Liver (tissue), 9 donors: ENCODE results near the gene HIC2.

DNA sequence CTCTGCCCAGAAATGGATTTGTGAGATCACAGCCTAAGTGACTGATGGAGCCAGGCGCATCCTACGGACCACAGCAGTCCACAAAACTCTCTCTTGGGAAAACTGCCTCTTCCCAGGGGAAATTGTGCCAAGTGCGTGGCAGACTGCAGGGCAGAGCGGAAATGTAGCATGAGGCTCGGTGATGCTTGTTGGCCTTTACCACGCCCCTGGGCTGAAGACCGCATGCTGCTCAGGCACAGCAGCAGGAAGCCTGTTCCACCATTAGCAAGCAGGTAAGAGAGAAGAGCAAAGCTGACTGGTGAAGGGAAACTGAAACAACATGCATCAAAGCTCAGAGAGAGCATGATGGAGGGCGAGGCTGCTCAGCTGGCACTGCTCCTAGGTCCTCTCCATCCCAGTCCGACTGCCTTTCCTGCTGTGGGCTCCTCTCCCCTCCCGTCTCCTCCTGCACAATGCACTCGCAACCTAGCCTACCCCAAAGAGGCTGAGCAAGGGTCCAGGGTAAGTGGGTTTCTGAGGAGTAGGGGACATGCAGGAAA lies 26.6 kb upstream of the SCARF2 start:
- PRO-cap, 5 experiments, result no peak in any of the 5 experiments
- RAMPAGE, long total RNA, 2 experiments, result no peak in any of the 2 experiments
- RRBS, result no CpG with 5 or more reads among the region's 11 CpGs

- PRO-cap, 5 experiments, result no peak in any of the 5 experiments
- RAMPAGE, long total RNA, 2 experiments, result no peak in any of the 2 experiments
- RRBS, result no CpG with 5 or more reads among the region's 10 CpGs
These were observed 7.3 kb downstream of the MED15 start for GRCh38 chr22:20514311-20515585.

- PRO-cap, 5 experiments, result no peak in any of the 5 experiments
- RAMPAGE, long total RNA, 2 experiments, result no peak in any of the 2 experiments
- RRBS, result no CpG with 5 or more reads among the region's 2 CpGs
These were observed 16.7 kb downstream of the MED15 start for GRCh38 chr22:20524090-20524536.

- PRO-cap, 5 experiments, result no peak in any of the 5 experiments
- RAMPAGE, long total RNA, 2 experiments, result no peak in any of the 2 experiments
- RRBS, result no CpG with 5 or more reads among the region's 7 CpGs
These were observed 55.8 kb downstream of the MED15 start for GRCh38 chr22:20563113-20563754.

DNA sequence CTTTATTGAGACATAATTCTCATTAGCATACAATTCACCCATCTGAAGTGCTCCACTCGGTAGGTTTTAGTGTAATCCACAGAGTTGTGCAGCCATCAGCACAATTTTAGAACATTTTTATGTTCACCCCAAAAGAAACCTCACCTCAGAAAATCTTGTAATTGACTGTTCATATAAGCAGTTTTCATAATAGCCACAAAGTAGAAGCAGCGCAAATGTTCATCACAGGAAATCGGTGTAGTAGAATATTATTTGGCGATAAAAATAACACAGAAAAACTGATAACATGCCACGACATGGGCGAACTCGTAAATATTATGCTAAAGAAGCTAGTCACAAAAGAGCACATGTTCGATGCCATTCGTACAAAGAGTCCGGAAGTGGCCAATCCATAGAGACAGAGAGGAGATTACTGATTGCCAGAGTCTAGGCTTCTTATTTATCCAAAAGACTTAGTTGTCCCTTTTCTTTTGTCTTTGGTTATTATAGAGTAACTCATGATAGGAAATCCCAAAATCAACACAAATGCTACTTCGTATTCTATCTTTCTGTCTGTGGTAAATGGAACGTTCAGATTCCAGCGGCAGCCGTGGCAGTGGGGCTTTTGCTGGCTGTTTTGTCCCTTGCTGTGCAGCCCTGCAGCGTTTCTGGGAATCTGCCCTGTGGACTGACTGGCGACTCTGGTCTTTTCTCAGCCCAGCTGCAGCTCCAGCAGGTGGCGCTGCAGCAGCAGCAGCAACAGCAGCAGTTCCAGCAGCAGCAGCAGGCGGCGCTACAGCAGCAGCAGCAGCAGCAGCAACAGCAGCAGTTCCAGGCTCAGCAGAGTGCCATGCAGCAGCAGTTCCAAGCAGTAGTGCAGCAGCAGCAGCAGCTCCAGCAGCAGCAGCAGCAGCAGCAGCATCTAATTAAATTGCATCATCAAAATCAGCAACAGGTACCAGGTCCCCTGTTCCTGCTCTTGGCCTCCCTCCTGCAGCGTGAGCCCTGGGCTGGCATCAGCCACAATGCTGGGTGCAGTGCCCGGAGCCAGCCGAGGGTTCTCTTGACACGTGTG lies 56.7 kb downstream of the MED15 start:
- PRO-cap, 5 experiments, result no peak in any of the 5 experiments
- RAMPAGE, long total RNA, 2 experiments, result no peak in any of the 2 experiments
- RRBS, result 90% methylated on average over 3 of the region's 23 CpGs

- PRO-cap, 5 experiments, result no peak in any of the 5 experiments
- RAMPAGE, long total RNA, 2 experiments, result no peak in any of the 2 experiments
- RRBS, result no CpG with 5 or more reads among the region's 5 CpGs
These were observed 111.3 kb upstream of the SERPIND1 start for GRCh38 chr22:20662482-20663059.

DNA sequence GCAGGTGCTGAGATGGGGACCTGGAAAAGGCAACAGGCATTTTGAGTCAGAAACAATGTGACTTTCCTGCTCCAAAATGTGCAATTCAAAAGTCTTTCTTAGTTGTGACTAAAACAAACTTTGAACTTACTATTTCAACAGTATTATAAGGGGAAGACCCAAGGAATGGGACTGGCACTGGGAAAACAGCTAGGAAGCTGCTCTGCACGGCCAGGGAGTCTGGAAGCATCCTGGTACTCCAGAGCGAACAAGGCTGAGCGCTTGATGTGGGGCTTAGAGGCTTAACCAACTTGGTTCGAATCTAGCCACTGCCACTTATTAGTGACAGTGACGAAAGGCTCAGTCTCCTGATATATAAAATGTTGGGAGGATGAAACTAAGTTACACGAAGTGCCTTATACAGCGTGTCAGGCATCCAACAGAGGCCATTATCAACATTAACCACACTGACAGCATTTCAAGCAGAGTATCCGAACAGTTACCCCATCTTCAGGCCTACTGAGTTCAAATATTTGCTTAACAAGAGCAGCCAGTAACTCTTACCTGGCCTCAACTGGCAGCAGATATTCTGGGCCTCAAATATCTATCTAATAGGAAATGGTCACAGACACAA lies 2.6 kb downstream of the SERPIND1 start:
- PRO-cap, 5 experiments, result peak in 5 of 5 experiments; most common plus-strand start position 177 of the sequence (in 2); most common minus-strand start position 555 of the sequence (in 5)
- RAMPAGE, long total RNA, 2 experiments, result no peak in any of the 2 experiments
- RRBS, result no CpG with 5 or more reads among the region's 8 CpGs

DNA sequence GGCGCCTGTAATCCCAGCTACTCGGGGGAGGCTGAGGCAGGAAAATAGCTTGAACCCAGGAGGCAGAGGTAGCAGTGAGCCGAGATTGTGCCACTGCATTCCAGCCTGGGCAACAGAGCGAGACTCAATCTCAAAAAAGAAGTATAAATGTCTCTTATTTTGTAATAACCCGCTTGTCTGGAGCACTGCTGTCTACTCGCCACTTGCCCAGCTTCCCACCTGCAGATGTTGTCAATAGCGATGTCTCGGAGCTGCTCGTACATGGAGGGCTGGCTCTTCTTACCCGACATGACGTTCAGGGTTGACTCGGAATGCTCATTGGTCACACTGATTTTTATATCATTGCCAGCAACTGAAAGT lies 27.8 kb downstream of the SERPIND1 start:
- PRO-cap, 5 experiments, result no peak in any of the 5 experiments
- RAMPAGE, long total RNA, 2 experiments, result no peak in any of the 2 experiments
- RRBS, result no CpG with 5 or more reads among the region's 12 CpGs

- PRO-cap, 5 experiments, result peak in 2 of 5 experiments; most common plus-strand start chr22:20952113 (in 1); most common minus-strand start chr22:20951945 (in 2)
- RAMPAGE, long total RNA, 2 experiments, result no peak in any of the 2 experiments
- RRBS, result no CpG with 5 or more reads among the region's 16 CpGs
These were observed 15.1 kb upstream of the AIFM3 start for GRCh38 chr22:20951638-20952585.

DNA sequence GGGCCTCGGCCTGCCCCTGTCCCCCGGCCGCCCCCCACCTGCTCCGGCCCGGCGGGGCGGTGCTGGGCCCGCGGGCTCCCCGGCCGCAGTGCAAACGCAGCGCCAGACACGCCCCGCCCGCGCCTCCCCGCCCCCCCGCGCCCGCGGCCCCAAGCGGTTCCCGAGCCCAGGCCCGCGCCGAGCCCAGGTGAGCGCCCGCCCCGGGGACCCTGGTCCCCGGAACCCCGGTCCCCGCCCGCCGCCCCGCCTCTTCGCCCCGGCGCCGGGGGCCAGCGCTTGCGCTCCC lies 2.1 kb upstream of the AIFM3 start:
- PRO-cap, 5 experiments, result no peak in any of the 5 experiments
- RAMPAGE, long total RNA, 2 experiments, result no peak in any of the 2 experiments
- RRBS, result no CpG with 5 or more reads among the region's 42 CpGs

DNA sequence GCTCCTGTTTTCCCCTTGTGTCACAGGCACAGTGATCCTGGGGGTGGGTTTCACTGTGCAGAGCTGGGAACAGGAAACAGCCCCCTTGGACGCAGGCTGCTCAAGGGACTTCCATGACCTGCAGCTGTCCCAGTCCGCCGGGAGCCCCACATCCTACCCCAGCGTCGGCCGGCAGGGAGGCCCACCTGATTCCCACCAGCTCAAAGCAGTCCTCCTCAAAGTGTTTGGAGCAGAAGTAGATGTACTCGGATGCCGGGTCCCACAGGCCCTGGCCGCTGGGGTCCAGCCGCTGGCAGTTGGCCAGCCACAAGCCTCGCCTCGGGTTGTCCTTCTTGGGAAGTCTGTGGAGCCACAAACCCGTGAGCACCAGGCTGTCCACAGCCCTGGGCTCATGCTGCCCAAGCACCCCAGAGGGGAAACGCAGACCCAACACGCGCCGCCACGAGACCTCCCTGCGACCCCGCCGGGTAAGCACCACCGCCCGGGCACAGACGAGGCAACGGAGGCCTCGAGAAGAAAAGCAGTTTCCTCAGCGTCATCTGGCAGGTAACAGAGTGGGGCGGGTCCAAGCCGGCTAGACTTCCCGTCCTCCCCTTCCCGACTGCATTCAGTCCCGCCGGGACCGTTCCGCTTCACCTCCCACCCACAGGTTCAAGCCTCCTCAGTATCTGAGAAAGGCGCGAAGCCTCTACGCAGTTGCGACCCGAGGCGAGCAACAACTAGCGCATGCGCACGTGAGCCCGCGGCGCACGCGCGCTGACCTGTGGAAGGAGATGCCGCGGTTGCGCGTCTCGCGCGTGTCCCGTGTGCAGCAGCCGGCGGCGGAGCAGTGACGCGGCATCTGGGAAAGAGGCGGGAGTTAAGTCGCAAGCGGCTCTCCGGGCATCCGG lies 602 bp downstream of the THAP7 start:
- PRO-cap, 5 experiments, result peak in 5 of 5 experiments; most common plus-strand start position 805 of the sequence (in 5); most common minus-strand start position 692 of the sequence (in 3)
- RAMPAGE, long total RNA, 2 experiments, result start-site peak on the minus strand in 2 of 2 experiments, centred at positions 705 to 718 of the sequence, 23 to 66 reads per replicate
- RRBS, result 1% methylated on average over 19 of the region's 68 CpGs

GRCh38 chr22:21032162-21032428 lies 266 bp downstream of the SLC7A4 start:
- PRO-cap, 5 experiments, result no peak in any of the 5 experiments
- RAMPAGE, long total RNA, 2 experiments, result no peak in any of the 2 experiments
- RRBS, result no CpG with 5 or more reads among the region's 22 CpGs

GRCh38 chr22:21044881-21045435 lies 788 bp upstream of the LRRC74B start:
- PRO-cap, 5 experiments, result no peak in any of the 5 experiments
- RAMPAGE, long total RNA, 2 experiments, result no peak in any of the 2 experiments
- RRBS, result 19% methylated on average over 4 of the region's 14 CpGs

- PRO-cap, 5 experiments, result no peak in any of the 5 experiments
- RAMPAGE, long total RNA, 2 experiments, result no peak in any of the 2 experiments
- RRBS, result no CpG with 5 or more reads among the region's 84 CpGs
These were observed at the start of gene HIC2 for GRCh38 chr22:21417295-21417836. HIC2 (plus strand) TSS chr22:21417371.

DNA sequence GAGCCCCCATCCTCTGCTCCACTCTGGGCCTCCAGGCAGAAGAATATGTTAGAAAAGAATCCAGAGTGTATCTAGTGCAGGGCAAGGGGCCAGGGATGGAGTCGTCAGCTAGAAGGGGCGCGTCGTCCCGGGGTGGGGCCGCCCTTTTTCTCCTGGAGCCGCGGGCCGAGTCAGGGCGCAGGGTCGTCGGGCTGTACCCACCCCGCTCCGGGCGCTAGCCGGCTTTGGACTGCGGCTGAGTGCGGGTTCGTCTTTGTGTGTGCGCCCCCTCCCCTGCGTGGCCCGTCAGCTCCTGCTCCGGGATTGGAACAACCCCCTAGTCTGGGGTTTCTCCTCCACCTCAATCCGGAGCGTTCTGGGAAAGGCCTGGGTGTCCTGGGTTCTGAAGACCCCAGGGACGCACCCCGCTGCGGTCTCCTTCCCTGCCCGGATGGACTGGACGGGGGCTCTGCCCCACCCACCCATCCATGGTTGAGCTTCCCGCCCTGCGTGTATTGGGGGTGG lies 10.4 kb downstream of the SDF2L1 start:
- PRO-cap, 5 experiments, result no peak in any of the 5 experiments
- RAMPAGE, long total RNA, 2 experiments, result no peak in any of the 2 experiments
- RRBS, result 39% methylated on average over 22 of the region's 32 CpGs

DNA sequence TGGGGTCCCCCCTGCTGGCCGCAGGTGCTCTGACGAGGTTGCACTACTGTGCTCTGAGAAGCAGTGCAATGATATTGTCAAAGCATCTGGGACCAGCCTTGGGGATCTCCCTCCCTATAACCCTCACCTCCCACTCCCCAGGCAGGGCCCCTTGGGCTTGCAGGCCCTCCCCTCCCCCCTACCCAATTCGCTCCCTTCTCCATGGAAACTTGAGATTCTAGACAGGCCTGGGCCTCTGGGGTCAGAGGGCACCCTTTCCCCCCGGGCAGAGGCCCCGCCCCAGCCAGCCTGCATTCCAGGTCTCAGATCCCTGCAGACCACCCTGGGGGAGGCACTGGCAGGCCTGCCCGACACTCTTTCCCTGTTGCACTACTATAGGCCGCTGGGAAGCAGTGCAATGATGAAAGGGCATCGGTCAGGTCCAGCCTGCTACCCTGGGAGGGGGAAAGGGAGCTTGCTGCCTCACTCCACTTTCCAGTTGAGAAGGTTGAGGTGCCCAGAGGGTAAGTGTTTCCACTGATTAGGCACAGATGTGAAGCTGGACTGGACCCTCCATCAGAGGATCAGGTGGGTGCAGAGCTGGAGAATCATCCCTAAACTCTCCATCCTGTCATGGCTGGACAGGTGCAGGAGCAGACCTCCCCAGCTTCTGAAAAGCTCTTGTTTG lies 11.0 kb downstream of the SDF2L1 start:
- PRO-cap, 5 experiments, result peak in 1 of 5 experiments; most common plus-strand start position 413 of the sequence (in 1)
- RAMPAGE, long total RNA, 2 experiments, result no peak in any of the 2 experiments
- RRBS, result no CpG with 5 or more reads among the region's 8 CpGs

- PRO-cap, 5 experiments, result no peak in any of the 5 experiments
- RAMPAGE, long total RNA, 2 experiments, result no peak in any of the 2 experiments
- RRBS, result no CpG with 5 or more reads among the region's 9 CpGs
These were observed 20.9 kb upstream of the YPEL1 start for GRCh38 chr22:21756462-21757023.

DNA sequence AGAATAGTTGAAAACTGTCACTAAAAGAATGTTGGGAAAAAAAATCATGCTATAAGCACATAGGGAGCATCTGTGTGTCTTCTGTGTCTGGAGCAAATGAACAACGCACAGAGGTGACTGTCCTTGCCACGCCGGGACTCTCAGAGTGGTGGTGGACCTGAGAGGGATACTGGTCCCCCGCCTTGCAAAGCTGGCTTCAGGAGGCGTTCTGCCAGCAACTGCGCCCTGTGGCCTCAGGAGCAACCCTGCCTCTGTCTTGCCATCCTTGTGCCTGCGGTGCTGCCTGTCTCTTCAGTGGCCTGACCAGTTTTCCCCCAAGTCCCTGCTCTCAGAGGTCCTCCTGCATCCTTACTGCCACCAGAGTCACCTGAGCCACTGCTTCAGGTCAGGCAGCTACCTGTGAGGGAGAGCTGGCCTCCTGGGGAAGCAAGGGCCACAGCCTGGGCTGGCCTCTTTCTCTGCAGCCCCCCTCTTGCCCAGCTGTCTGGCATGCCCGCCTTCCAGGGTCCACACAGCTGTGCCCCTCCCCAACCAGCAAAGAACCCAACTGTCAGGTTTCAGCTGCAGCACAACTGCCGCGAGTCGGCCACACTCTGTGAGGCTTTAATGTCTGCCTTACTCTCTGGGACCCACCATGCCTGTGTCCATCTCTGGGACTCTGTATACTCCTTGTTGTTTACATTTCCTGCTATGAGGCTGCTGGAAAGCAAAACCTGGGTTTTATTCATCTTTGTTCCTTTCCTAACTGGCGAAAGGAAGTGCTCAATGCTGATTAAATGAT lies 30.5 kb upstream of the YPEL1 start:
- PRO-cap, 5 experiments, result no peak in any of the 5 experiments
- RAMPAGE, long total RNA, 2 experiments, result no peak in any of the 2 experiments
- RRBS, result no CpG with 5 or more reads among the region's 12 CpGs

DNA sequence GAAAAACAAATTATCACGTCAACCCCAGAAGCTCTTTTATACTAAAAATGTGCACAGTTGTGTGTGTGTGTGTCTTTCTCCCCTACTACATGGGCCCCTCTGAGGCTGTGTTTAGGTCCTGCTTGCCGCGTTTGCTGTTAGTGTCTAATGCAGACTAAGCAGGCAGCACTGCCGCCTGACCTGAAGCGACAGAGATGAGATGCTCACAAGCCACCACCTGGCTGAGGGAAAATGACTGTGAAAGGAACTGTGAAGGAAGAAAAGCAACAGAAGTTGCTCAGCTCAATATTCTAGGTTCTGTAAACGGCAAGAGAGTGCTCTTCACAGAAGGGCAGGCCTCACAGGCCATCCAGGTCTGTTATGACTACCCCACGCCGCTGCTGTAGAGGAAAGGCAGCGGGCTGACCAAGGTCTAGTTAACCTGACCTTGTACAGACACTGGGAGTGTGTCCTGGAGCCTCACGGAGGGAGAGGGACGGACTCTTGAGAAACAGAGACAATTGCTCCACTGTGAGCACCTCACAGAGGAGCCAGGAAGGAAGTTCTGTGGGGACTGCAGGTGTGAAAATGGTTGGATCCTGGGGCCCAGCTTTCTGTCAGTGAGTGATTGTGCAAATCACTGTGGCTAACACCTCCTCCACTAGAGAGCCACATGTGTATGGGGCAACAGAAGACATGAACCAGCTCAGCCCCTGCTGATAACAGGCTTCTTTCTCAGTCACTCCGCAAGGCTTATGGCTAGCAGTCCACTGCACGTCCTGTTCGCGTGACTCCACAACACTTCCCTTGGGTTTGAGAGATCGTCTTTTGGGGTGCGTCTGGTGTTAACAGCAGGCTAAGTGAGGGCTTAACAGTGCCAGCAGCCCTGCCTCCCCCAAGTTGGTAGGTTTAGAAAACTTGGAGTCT lies 31.3 kb upstream of the YPEL1 start:
- PRO-cap, 5 experiments, result no peak in any of the 5 experiments
- RAMPAGE, long total RNA, 2 experiments, result no peak in any of the 2 experiments
- RRBS, result no CpG with 5 or more reads among the region's 17 CpGs

DNA sequence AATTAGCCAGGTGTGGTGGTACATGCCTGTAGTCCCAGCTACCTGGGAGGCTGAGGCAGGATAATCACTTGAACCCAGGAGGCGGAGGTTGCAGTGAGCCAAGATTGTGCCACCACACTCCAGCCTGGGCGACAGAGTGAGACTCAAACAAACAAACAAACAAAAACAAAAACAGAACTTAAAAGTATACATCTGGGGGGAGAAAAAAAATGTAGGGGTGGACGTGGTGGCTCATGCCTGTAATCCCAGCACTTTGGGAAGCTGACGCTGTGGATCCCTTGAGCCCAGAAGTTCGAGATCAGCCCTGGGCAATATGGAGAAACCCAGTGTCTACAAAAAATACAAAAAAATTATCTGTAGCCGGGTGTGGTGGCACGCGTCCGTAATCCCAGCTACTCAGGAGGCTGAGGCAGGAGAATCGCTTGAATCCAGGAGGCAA lies 31.2 kb downstream of the MAPK1 start:
- PRO-cap, 5 experiments, result peak in 1 of 5 experiments; most common minus-strand start position 278 of the sequence (in 1)
- RAMPAGE, long total RNA, 2 experiments, result no peak in any of the 2 experiments
- RRBS, result no CpG with 5 or more reads among the region's 10 CpGs